Non-pigmented ciliary epithelial cell (primary cell): ENCODE measurements around the gene PKDCC.

DNA sequence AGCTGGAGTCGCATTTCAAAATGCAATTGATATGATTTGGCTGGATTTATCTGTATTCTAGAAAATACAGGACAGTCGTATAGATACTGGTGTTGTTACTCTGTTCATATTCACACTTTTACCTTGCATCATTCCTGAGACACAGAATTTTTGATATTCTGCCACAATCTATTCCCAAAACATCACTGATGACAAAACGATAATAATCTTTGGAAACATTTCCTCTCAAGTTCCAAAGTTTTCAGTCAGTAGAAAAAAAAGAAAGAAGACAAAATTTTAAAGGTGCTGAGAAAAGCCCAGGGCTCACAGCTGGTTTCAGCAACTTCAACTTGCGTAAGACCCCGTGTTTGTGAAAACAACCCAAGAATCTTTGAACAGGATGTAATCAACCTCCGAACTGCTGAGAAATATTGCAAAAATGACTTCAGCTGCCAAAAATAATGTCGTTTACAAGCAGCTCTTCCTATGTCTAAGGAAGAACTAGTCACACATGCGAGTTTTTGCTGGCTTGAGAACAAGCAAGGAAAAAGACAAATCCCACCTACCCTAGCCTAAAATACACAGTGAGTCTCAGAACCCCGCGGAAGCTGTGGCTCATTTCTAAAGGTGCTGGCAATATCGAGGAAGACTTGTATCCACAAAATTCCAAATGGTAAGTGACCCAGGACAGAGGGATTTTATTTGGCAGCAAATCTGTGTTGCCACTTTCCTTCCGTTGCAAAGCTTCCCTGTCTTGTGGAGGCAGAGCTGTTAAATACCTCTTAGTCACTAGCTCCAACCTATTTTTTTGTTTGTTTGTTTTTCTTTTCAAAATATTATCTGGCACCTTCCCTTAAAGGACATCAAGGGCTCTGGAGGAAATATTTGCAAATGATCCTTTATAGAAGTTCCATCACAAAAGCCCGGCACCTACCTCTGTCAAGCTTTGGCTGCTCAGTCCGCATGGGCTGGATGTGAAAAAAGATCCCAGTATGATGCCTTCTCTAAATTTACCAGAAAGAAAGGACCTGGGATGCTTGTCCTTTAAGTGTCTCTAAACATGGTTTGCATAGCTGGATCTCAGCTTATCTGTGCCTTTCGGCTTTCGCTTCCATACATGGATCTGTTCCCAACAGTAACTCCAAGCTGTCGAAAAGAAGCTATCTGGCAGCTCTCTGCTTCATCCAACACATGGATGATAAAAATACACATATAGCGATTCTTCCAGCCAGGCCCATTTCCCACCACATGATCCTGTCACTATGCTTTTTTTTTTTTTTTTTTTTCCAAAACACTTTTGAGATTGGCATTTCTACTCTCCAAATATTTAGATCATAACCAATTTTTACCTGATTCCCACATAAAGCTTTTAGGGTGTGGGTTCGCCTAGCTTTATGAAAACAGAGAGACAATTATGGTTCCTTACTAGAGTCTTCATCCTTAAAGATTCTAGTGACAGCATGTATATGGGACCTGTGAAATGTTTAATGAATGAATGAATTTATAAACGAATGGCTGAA lies 60.1 kb upstream of the SLC8A1 start:
- RRBS, result no CpG with 5 or more reads among the region's 20 CpGs

DNA sequence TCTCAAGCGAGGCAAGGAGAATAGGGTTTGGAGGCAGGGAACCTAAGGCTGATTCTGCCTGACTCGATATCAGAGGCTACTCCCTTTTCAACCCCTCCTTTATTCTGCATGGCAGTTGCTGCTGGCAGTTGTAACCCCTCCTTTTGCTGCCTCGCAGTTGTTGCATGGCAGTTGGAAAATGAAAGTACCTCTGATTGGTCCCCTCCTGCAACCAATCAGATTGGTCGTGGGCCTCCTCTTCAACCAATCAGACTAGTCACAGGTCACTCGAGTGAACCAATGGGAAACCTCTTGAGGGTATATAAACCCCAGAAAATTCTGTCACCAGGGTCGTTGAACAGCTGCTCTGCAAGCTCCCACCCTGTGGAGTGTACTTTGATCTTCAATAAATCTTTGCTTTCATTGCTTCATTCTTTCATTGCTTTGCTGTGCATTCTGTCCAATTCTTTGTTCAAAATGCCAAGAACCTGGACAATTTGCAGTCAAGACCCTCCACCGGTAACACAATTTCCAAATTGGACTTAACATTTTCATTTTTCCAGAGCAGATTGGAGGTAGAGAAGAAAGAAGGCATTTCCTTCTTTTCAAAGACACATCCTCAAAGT lies 294.4 kb upstream of the SLC8A1 start:
- RRBS, result no CpG with 5 or more reads among the region's 7 CpGs

DNA sequence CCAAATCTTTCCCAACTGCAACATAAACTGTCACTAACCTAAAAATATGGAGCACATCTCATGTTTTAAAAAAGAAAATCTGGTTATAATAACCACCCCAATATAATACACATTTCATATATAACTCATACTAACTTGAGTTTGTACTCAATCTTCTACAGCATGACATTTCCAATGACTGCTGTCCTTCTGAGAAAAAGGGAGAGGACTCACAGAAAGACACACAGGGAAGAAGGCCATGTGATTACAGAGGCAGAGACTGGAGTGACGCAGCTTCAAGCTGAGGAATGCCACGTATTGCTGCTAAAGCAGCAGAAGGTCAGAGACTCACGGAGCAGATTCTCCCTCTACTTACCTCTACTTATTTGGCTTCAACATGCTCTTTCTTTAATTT lies 753.6 kb upstream of the PKDCC start:
- RRBS, result no CpG with 5 or more reads among the region's 3 CpGs

GRCh38 chr2:41725732-41726369 lies 322.0 kb upstream of the PKDCC start:
- RRBS, result no CpG with 5 or more reads among the region's 5 CpGs

DNA sequence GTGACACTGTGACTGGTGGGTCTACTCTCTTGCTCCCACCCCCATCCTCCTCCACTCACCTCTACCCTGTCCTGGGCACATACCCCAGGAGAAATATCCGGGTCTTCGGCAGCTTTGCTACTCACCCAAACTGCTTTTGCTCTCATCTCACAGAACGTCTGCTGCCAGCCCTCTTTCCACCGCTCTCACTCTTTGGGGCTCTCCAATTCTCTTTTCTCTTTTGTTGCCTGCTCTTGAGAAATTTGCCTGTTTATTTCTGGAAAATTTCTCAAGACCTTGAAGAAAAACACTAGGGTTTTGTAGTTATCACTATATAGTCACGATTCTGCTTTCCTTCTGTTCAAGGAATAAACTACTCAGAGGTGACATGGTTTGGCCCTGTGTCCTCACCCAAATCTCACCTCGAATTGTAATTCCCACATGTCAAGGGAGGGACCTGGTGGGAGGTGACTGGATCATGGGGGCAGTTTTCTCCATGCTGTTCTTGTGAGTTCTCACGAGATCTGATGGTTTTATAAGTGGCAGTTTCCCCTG lies 133.7 kb upstream of the PKDCC start:
- RRBS, result no CpG with 5 or more reads among the region's 7 CpGs

GRCh38 chr2:42030041-42030625 lies 17.7 kb upstream of the PKDCC start:
- RRBS, result no CpG with 5 or more reads among the region's 17 CpGs

GRCh38 chr2:42047968-42048300 lies at the start of gene PKDCC:
TSS of gene PKDCC (plus strand) at chr2:42048021.
- RRBS, result 1% methylated on average over 20 of the region's 47 CpGs

DNA sequence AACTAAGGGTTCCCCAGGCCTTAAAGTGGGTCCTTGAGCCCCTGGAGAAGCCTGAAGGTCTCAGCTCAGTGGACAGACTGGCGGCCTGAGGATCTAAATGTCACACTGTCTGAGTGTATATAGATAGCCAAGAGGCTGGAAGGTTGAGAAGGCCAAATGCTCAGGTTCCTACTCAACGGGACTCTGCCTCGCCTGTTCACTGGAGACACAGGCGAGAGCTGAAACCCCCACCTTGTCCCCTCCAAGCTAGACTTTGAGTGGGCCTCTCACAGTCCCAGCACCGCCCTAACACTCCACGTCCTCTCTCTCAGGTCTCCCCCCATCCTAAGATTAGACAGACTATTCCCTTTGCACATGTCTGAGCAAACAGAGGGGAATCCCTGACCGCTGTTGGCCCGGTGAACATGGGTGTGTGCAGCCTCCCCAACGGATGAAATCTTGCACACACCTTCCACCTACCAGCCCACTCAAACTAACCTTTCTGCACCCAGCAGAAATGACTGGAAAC lies 1.7 kb downstream of the PKDCC start:
- RRBS, result no CpG with 5 or more reads among the region's 9 CpGs

DNA sequence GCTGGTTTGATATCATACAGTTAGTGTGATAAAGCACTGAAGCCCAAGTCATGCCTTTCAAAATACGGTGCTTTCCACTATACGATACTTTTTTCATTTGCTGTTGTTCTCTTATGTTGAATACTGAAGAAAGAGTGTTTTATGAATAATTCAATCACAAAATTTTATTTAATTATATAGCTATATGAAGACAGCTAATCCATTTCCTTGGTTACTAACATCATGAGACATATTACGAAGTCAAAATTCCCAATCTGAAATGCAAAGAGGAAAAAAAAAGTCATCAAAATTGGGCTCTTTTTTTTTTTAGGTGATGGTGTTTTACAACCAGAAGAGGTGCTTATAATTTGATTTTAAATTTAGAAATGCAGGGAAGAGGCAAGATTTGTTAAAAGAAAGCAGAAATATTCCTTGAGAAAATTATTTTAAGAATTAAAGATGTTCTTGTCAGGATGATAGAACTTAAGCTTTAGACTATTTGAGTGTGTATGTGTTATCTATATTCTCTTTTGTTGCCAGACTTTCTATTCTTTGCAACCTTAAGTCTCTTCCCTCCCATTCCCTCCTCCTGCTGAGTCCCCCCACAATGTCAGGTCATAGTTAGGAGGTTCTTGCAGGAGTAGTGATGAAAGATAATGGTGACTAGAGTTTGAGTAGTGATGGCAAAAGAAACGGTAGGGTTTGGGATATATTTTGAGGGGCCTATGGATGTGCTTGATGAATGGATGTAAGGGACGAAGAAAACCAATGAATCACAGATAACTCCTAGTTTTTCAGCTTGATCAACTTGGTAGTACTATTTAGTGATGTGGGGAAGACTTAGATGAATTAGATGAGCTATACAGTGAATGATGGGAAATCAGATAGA lies 20.8 kb downstream of the EML4 start:
- RRBS, result no CpG with 5 or more reads among the region's 5 CpGs

DNA sequence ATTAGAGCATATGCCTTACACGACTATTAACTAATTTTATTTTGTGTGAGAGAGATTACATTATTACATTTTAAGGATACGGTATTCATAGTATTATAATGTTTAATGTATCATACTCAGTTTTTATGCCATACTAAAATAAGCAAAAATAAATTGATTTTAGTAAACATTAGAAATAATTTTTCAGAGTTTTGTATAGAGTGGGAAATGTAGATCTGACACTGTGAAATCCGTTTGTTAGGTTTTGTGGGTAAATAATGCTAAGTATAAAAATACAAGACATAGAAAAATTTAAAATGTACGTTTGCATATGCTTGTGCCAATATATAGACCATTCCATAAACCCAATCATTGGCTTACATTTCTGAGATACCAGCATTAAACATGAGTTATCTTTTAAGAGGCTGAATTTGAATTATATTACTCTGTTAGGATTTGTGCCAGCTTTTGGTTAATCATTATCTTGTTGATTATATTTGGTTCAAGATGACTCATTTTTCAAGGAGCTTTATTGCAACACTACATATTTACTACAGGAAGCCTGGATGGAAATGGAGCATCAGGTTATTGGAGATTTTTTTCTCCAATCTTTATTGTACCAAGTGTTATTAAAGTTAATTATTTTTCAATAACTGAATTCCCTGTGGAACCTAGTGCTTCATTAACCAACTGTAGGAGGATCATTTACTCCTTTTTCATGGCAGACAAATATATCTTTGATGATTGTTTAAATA lies 26.3 kb downstream of the EML4 start:
- RRBS, result no CpG with 5 or more reads among the region's 4 CpGs

GRCh38 chr2:42569777-42570339 lies 1.4 kb downstream of the MTA3 start:
- RRBS, result no CpG with 5 or more reads among the region's 5 CpGs

- RRBS, result no CpG with 5 or more reads among the region's 3 CpGs
Observed at GRCh38 chr2:42835901-42836420, 43.6 kb upstream of the HAAO start.

- RRBS, result no CpG with 5 or more reads among the region's 4 CpGs
Observed at GRCh38 chr2:42923680-42924065, 131.3 kb upstream of the HAAO start.

DNA sequence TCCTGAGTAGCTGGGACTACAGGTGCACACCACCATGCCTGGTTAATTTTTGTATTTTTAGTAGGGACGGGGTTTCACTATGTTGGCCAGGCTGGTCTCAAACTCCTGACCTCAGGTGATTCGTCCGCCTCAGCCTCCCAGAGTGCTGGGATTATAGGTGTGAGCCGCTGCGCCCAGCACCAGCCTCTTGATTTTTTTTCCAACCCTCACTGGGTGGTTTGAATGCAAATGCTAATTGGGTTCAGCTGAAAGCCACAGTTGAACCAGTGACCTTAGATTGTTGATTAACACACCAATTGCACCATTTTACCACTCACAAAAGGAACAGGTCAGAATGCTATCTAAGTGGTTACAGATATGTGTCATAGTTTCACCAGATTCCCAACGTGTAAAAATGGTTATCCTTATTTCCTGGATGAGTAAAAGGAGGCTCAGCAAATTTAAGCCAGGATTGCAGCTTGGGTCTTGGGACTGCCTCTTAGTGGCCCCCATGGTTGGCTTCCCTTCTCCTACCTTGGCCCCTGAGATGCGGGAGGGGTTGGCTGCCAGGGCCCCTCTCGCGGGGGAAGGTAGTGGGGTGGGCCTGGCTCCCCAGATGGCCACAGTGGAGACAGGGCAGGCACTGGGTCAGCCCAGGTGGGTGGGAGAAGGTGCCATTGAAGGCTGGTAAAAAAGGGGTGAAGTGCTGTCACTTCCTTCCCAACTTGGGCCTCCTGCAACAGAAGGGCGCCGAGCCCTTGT lies 164.8 kb upstream of the HAAO start:
- RRBS, result no CpG with 5 or more reads among the region's 11 CpGs

DNA sequence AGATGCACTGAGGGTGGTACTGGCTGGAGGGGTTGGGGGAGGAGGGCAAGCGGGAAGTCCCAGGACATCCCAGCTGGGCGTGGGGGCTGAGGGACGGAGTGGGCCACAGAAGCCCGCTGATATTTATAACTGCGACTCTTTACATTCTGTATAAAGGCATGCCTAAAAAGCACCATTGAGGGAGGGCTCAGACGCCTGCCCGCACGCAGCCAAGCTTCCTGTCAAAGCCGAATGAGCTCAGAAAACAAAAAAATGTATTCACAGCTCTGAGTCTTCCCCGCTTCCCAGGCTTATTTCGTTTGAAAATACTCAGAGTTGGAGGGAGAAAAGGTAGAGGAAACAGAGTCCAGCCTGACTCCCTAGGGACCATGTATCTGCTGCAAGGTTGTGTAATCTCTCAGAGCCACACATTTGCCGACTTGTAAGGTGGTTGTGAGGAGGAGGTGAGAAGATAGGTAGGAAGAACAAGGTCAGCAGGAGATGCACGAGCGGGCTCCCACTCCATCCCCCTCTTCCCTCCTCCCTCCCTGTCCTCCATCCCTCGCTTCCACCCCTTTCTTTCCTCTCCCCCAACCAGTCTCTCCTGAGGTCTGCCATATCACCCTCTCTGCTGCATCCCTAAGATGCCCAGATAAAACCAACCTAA lies 170.2 kb upstream of the HAAO start:
- RRBS, result no CpG with 5 or more reads among the region's 15 CpGs

GRCh38 chr2:43000263-43001189 lies 208.1 kb upstream of the HAAO start:
- RRBS, result 36% methylated on average over 2 of the region's 25 CpGs

- RRBS, result no CpG with 5 or more reads among the region's 3 CpGs
Observed at GRCh38 chr2:43128604-43128933, 97.8 kb downstream of the ZFP36L2 start.

GRCh38 chr2:43155817-43156528 lies 70.4 kb downstream of the ZFP36L2 start:
- RRBS, result no CpG with 5 or more reads among the region's 16 CpGs

GRCh38 chr2:43219359-43219653 lies 7.1 kb downstream of the ZFP36L2 start:
- RRBS, result no CpG with 5 or more reads among the region's 11 CpGs

- RRBS, result no CpG with 5 or more reads among the region's 4 CpGs
Observed at GRCh38 chr2:43220783-43220956, 5.7 kb downstream of the ZFP36L2 start.